Measurements from ENCODE around the genes OAS1 and RASAL1.

DNA sequence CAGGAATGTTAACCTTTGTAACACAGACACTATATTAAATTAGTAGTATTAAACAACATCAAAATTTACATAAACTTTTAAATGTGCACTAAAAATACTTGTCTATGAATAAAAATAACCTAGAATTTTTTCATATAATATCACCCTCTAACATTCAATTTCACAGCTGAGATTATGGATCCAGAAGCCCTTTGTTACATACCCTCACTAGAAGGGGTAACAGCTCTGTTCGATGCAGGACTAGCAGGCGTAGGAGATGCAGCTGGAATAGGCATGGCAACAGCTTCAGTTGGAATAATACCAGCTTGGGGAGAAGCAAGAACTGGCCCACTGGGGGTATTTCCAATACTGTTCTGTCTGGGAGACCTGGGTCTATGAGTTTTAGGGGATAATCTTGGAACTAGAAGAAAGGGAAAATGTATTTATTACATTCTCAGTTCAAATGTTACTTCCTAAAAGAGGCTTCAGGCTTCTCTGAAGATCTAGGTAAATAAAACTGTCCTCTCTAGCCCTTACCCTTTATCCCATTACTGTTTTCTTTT lies 88.9 kb downstream of the ATXN2 start:
- PRO-cap, result no peak

GRCh38 chr12:111532715-111533518 lies 66.2 kb downstream of the ATXN2 start:
- PRO-cap, result no peak

DNA sequence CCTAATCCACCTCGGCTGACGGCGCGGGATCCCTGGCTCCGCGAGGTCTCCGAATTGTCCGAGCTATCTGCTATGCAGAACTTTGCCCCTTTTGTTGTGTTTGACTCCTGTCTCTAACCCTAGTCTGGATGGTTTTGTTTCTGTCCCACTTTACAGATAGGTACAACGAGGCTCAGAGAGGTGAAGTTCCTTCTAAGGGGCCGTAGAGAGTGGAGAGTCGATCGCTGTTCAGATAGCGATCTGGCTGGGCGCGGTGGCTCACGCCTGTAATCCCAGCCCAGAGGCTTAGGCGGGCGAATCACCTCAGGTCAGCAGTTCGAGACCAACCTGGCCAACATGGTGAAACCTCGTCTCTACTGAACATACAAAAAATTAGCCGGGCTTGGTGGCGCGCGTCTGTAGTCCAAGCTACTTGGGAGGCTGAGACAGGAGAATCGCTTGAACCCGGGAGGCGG lies 369 bp downstream of the ACAD10 start:
- PRO-cap, result unidirectional peak, plus-strand start at position 183 of the sequence

DNA sequence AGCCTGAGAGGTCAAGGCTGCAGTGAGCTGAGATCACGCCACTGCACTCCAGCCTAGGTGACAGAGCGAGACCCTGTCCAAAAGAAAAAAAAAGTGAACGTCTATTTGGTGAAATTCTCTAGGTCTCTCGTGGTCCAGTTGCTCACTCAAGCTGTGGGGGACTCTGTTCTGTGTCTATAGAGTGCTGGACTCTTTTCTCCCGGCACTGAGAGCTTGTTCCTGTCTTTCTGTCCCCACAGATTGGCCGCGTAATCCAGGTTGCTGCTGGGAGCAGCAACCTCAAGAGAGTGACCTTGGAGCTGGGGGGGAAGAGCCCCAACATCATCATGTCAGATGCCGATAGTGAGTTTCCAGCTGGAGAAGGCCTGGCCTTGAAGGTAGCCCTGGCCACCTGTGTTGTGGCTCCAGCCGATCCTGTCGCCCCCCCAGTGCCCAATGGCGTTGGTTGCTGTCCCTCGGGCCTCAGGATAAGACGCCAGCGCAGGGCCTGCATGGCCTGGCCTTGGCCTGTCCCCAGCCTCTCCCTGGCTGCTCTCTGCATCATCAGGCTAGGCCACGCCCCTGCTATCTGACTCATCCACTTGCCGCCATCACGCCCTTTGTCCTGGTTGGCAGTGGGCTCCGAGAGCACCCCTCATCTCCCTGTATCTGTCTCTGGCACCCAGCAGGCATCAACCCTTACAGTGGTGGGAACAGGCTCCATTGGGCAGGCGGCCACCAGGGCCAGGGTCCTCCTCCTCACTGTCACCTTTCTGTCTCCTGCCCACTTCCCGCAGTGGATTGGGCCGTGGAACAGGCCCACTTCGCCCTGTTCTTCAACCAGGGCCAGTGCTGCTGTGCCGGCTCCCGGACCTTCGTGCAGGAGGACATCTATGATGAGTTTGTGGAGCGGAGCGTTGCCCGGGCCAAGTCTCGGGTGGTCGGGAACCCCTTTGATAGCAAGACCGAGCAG lies 25.4 kb downstream of the ALDH2 start:
- PRO-cap, result no peak

GRCh38 chr12:111889833-111890238 lies 47.8 kb downstream of the MAPKAPK5 start:
- PRO-cap, result no peak

GRCh38 chr12:111993584-111994360 lies 19.2 kb downstream of the TMEM116 start:
- PRO-cap, result no peak

DNA sequence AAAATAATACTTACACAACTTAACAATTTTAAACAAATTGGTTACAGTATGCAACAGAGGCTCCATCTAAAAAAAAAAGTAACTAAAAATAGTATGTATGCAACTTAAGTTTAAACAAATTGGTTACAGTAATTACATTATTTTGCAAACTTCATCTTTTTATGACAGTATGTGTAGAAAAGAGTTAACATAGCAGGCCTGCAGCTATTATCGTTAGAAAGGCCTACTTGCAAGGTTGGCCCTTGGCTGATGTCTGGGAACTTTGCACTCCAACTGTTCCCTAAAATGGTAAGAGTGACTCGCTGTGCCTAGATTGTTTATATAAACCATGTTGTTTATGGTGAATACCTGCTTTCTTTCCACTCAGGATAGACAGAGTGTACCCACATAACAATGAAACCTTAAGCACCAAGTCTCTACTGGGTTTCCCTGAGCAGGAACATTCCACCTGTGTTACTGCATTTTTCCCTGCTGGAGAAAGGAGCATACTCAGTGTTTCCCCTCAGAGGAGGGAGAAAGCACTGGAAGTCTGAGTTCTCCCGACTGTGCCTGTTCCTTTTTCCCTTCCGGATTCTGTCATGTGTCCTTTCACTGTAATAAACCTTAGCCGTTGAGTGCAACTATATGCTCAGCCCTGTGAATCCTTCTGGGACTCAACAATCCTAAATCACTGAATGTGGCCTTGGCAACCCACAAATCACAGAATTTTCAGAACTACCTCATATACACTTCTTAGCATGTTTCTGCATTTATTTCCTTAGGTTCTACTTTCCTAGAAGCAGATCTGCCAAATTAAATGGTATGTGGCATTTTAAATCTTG lies 32.8 kb downstream of the ERP29 start:
- PRO-cap, result no peak

- PRO-cap, result no peak
Measured at GRCh38 chr12:112422370-112422958, 3.7 kb downstream of the PTPN11 start.

GRCh38 chr12:112906586-112907378 lies at the start of gene OAS1:
Gene OAS1 (plus strand): TSS chr12:112906962.
- PRO-cap, result bidirectional peak, plus-strand start at chr12:112906973, minus-strand start at chr12:112906901

- PRO-cap, result no peak
Measured at GRCh38 chr12:113135172-113136089, at the start of gene RASAL1. Gene RASAL1 (minus strand): TSS chr12:113135761.

GRCh38 chr12:113140739-113141206 lies 5.2 kb upstream of the RASAL1 start:
- PRO-cap, result no peak

DNA sequence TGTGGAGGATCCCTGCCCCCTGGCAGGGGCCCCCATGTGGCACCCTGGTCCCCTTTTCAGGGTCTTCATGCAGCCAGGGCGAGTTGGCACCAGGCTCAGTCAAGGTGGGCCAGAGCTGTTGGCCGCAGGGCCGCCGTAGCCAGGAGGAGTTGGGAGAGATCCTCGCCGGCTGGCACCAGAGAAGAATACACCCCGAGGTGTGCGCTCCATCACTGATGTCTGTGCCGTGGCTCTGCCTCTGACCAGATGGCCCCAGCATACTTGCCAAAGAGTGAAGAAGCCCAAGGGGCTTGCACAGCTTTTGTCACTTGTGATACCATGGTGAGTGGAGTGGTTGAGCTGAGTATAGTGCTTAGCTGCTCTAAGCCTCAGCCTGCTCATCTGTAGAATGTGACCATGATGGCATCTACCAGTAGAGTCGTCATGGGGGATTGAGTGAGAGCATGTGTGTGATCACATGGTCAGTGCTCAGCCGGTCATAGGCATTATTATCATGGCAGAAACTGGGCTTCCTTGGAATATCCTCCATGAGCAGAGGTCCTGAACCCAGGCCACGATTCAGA lies 11.1 kb downstream of the TPCN1 start:
- PRO-cap, result no peak

- PRO-cap, result no peak
Measured at GRCh38 chr12:113233839-113234344, 12.6 kb downstream of the TPCN1 start.

DNA sequence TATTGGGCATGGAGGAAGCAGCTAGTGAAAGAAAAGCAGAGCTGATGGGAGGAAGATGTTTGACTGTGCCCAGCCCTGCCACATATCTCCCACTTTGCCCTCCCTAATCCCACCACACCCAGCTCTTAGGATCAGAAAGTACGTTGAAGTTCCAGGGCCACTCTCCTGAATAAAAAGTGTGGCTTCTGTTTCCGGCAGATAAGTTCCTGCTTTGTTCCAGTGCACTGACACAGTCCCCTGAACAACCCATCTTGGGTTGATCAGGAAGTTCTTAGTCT lies 16.5 kb downstream of the TPCN1 start:
- PRO-cap, result no peak

DNA sequence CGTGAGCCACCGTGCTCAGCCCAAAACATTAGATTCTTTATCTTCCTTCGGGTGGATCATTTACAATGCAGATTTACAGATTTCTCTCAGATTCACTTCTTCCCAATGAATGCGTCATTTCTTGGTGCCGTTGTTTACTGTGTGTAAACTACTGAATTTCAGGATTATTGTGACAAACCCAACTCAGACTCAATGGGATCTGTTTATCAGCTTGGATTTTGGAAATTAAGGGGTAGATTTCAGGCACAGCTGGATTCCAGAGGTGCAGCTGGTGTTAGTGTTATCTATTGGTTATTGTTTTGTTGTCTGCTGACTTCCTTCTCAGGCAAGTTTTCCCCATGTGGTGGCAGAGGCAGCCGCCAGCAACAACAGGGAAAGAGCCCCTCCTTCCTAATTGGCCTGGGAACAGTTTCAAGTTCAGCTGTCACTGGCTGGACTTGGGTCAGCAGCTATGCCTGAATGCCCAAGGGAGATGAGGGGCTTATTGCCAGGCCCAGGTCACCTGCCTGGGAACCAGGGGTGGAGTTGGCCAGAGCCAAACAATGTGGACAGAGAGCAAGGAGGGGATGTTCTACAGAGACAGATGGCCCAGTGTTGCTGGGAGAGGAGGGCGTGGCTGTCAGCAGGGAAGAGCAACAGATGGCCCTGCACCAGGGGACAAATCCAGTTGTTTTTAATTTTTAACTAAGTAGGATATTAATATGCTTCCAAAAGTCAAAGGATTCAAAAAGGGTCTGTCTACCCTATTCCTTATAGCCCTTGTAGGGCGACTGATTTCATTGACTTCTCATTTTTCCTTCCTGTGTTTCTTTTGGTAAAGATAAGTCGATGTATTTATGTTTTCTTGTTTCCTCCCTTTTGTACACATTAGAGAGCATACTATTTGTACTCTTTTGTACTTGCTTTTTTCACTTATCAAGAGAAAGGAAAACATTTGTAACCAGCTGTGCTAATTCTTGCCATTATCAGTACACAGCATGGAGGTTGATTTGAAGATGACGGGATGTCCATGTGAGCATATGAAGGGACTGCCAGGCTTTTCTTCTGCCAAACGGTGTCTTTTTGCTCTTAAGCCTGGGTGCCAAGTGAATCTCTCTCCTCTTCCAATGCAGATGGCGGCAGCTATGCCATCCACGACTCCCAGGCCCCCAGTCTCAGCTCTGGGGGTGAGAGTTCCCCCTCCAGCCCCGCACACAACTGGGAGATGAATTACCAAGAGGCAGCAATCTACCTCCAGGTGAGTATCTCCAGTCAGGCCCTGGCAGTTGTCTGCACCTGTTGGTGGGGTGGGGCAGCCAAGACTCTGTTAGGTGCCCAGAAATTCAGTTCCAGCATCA lies 38.5 kb downstream of the TPCN1 start:
- PRO-cap, result no peak

DNA sequence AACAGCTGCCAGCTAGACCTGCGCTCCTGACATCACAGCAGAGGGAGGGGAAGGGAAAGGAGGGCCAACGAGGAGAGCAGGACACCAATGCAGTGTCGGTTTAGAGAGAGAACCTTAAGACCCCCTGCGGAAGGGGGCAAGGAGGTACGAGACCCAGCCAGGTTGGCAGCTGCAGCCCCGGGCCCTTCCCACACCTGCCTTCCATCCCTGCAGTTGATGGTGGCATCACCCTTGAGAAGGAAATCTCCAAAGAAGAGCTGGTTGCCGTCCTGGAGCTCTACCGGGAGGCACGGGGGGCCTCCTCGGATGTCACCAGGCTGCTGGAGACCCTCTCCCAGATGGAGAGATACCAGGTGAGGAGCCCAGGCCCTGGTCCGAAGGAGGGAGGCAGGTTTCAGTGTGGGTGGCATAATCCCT lies 42.2 kb downstream of the SLC8B1 start:
- PRO-cap, result no peak

- PRO-cap, result no peak
Measured at GRCh38 chr12:113298701-113299180, 36.2 kb downstream of the SLC8B1 start.

- PRO-cap, result no peak
Measured at GRCh38 chr12:113356682-113357109, 1.7 kb upstream of the PLBD2 start.

GRCh38 chr12:113390682-113391293 lies 12.9 kb downstream of the SDS start:
- PRO-cap, result no peak

DNA sequence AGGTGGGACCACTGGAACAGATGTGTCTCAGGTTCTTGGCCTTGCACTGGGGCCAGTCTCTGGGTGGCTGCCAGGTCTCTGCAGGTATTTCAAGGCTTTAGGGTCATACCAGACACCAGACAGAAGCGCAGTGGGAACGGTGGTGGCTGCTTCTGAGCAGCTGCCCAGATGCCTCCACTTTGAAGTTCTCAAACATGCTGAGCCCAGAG lies 75.0 kb upstream of the RBM19 start:
- PRO-cap, result no peak

Measured in natural killer cell (primary cell).